Retinal pigment epithelial cell (primary cell): ENCODE measurements around the genes CCDC170 and OPRM1.

DNA sequence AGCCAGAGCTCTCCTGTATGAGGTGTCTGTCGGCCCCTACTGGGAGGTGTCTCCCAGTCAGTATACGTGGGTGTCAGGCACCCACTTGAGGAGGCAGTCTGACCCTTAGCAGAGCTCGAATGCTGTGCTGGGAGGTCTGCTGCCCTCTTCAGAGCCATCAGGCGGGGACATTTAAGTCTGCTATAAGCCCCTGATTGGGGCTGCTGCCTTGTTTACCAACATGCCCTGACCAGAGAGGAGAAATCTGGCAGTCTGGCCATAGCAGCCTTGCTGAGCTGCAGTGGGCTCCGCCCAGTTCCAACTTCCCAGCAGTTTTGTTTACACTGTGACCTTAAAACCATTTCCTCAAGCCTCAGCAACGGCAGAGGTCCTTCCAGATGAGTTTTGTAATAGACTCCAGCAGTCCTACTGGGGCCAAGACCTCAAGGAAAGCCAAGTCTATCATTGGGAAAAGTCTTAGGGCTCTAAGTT lies 2.7 kb downstream of the RAET1E start:
- RRBS, result no CpG with 5 or more reads among the region's 6 CpGs

GRCh38 chr6:150079590-150080012 lies 10.7 kb upstream of the ULBP3 start:
- RRBS, result no CpG with 5 or more reads among the region's 4 CpGs

DNA sequence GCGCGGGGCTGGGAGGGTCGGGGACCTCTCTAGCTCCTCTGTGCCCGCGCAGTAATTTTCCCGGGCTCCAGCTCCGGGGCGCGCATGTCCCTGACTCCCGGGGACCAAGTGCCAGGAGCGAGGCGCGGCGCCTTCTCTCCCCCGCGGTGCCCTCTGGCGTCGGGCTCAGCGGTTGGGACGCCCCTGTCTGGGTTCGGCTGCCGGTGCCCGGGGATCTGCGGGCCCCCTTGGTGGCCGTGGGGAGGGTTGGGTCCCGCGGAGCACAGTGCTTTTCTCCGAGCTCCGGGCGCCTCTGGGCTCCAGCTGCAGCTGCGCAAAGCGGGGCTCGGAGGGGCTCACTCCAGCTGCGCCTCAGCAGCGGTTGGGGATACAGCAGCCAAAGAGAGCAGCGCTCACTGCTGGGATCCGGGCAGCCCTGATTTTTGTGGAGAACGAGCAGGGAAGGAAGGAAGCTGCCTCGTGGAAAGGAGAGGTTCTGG lies 702 bp downstream of the PPP1R14C start:
- RRBS, result under 1% methylated on average over 16 of the region's 39 CpGs

DNA sequence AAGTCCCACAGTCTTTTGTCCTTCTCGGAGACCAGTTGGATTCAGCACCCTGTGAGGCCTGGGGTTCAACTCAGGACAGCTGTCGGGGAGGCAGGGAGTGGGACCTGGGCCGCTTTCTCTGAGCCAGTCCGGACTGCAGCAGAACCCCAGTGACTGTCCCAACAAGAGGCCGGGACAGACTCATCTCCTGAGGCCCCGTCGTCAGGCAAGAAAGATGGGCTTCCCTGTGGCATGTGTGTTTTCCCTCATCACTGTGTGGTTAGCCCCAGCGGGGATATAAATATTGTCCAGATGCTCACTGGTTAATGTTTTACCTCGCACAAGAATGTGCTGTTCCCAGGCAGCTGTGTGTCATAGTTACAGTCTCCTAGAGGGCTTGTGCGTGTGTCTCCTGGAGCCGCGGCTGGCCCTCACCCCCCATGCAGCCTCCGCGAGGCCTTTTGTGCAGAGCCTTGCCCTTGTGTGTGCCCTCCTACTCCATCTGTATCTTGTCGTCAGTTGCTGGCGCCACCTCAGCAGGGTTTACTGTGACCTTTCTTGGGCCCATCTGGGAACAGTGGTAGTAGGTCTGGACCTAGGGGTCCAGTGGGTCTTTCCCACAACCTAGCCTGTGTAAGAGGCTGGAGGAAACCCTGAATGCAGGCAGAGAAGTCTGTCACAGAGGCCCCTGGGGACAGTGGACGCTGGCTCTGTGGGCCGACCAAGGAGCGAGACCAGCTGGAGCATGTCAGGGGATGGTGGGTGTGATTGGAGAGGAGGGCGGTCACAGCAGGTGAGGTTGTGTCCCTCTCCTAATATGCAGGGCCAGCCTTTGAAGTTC lies 35.0 kb downstream of the PPP1R14C start:
- RRBS, result no CpG with 5 or more reads among the region's 20 CpGs

DNA sequence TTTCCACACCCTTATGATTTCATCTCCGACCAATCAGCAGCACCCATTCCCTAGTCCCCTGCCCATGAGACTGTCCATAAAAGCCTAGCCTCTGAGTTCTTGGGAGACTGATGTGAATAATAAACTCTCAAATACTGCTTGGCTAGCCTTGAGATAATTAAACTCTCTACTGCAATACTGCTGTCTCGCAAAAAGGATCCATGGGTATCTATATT lies 71.4 kb upstream of the IYD start:
- RRBS, result no CpG with 5 or more reads among the region's 2 CpGs

DNA sequence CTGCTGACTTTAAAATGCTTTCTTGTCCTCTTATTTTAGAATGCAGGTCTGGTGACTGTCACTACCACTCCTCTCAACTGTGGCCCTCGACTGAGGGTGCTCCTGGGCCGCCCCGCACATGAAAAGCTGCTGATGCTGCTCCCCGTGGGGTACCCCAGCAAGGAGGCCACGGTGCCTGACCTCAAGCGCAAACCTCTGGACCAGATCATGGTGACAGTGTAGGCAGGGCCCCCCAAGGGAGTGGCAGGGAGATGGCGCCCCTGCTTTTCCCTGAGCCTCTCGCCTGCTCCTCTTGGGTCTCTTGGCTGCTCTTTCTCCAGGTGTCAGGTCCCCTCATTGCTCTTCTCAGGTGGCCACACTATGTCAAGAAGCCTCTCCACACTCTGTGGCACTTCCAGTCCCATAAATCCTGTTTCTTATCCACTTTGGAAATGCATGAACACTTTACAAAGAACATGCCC lies 29.2 kb downstream of the IYD start:
- RRBS, result no CpG with 5 or more reads among the region's 8 CpGs

- RRBS, result no CpG with 5 or more reads among the region's 3 CpGs
These were observed 98.9 kb downstream of the PLEKHG1 start for GRCh38 chr6:150698639-150698847.

GRCh38 chr6:151036807-151037417 lies 171.4 kb downstream of the MTHFD1L start:
- RRBS, result no CpG with 5 or more reads among the region's 13 CpGs

- RRBS, result 1% methylated on average over 23 of the region's 38 CpGs
These were observed 518 bp downstream of the ZBTB2 start for GRCh38 chr6:151390903-151391178.

DNA sequence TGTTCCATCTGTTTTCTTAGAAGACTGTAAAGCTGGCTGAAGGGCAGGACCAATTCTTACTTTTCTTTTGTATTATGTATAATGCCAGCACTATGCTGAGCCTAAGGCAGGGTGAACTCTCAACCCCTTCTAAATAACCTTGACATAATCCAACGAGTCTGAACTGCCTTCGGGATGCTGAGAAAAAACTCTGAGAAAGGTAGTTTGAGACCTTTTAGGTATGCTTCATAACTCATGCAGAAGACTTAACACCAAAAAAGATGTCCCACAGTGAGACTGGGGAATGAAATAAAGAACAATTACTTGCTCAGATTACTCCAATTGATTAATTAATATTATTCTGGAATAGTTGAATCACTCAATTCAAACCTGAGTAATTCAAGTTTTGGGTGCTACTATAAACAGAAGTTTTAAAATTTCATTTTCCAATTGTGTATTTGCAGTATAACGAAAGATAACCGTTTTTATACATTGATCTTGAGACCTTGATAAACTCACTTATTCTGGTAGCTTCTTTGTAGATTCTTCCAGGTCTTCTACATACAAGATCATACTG lies 19.1 kb upstream of the ZBTB2 start:
- RRBS, result no CpG with 5 or more reads among the region's 4 CpGs

DNA sequence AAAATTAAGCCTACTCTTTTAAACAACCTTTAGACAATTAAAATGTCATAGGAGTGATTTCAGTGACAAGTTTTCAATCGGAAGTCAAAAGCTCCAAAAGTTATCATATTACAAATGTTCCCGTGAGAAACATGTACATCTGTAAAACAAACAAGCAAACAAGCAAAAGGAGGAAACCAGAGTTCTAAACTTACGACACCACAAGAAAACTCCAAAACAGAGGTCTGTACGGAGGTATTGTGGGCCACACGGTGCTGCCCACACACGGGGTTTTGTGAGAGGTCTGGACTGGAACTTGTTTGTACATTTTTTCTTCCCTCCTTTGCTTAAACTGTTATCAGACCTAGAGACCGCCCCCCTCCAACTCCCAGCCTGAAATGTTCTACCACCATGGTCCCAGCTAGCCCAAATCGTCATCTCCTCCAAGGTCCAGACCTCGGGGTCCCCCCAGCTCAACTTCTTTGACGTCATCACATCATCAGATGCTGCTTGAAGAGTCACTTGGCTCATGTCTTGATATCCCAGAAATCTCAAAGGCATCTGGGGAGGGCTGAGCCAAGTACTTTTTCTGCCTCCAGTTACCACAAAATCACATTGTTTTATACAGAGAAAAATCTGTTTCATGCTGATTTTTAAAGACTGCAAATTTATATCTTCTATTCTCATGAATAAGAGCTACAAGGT lies 2.9 kb upstream of the CCDC170 start:
- RRBS, result no CpG with 5 or more reads among the region's 10 CpGs

DNA sequence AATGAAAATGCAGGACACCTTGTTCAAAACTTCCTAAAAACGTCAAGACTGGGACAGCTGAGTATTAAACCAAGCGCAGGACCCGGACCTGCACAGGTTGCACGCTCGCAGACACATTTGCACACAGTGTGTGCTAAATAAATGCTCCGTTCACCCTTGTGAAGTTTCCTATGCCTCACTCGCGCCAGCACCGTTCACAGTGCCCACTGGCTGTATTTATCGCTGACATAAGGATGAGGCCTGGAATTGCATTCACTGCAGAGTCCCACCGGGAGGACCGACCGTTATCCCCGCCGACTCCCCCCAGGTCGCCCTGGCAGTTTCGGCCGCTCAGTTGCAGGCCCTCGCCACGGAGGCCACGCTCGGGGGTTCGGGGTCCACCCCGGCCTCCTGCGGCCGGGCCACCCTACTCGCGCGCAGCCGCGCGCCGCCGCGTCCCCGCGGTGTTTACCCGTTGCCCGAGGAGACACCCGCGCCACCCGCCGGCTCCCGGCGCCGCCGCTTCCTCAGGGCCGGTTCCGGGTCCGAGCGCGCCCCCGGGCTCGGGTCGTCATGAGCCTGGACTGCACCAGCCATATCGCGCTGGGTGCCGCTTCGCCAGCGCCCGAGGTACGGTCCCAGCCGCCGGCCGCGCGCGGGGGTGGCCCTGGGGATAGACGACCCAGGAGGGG lies at the start of gene CCDC170:
CCDC170 (plus strand) TSS at position 441 of the 671 bp plus-strand sequence.
- RRBS, result 4% methylated on average over 31 of the region's 69 CpGs

DNA sequence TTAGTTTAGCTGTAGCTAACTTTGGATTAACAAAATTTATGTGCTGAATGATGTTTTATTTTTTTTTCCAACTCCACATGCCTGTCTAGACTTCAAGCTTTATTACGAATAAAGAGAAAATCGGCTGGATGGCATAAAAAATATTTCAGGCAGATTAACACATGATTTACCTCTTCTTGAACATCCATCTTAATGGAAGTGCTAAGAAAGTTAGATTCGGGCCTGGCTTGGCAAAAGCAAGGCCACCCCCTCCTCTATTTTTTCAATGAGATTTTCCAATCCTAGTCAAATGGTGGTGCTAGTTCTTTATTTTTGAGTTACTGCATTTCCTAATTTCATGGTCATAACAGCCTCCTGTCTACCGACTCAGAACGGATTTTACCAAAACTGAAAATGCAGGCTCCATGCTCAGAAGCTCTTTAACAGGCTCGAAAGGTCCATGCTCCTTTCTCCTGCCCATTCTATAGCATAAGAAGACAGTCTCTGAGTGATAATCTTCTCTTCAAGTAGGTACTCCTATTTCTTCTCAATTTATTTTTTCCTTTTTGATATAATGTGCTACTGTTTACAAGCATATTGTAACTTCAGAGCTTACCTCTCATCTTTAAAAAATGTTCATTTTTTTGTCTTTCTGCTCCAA lies 117.2 kb upstream of the ESR1 start:
- RRBS, result no CpG with 5 or more reads among the region's 6 CpGs

GRCh38 chr6:152129596-152130284 lies 322.3 kb downstream of the ESR1 start:
- RRBS, result no CpG with 5 or more reads among the region's 11 CpGs

- RRBS, result 13% methylated on average over 4 of the region's 6 CpGs
These were observed 327.5 kb downstream of the SYNE1 start for GRCh38 chr6:152309662-152310025.

DNA sequence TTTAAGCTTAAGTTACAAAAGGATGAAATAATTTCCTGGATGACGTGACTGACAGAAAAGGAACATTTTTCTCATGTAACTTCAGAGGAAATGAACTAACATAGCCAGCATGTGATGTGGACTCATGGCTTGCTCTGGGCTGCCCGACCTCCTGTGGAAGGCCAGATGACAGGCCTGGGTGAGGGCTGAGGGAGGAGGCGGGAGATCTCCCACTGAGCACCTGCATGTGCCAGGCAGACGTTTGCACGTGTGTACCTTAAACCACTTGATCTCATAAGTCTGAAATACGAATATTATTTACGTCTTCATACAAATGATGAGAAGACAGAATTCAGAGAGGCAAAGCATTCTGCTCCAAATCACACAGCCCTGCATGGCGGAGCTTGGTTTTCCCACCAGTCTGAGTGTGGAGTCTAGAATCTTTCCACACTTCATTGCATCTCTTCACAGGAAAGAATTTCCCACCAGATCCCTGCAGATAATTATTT lies 321.0 kb downstream of the SYNE1 start:
- RRBS, result no CpG with 5 or more reads among the region's 8 CpGs

DNA sequence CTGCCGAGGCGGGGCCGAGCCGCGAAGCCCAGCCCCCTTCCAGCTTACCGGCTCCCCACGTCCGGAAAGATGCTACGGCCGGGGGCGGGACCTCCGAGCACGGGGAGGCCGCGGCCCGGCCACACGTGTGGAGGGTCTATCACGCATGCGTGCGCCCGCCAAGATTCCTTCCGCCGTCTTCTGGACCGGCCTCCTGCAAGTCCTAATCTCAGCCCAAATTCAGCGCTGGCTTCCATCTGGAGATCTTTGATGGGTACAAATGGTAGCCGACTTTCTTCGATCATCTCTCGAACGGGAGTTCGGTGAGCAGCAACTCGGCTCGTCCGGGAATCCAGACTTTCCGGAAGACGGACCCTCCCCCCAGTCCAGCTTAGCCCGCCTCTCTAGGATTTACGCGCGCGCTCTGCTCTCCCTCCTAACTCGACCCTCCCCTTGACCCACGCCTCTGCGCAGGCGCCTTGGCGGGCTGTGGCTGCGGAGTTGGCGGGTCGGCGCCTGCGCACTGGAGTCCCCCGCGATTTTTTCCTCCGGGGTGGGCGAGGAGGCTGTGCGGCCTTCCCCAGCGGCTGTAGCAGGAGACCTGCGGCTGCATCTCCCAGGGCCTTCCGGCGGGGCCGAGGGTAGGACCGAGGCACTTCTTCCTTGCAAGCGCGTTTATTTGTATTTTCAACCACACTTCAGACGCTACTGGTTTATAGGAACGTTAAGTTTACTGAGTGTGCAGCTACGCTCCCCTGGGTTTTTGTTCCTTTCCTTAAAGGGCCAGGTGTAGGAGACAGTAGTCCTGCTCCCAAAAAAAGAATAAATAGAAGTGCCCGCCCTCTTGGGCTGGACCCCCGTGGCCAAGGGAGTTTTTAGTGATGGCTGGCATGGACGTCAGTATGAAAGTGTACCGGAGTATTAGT lies 597 bp upstream of the FBXO5 start:
- RRBS, result under 1% methylated on average over 20 of the region's 70 CpGs

DNA sequence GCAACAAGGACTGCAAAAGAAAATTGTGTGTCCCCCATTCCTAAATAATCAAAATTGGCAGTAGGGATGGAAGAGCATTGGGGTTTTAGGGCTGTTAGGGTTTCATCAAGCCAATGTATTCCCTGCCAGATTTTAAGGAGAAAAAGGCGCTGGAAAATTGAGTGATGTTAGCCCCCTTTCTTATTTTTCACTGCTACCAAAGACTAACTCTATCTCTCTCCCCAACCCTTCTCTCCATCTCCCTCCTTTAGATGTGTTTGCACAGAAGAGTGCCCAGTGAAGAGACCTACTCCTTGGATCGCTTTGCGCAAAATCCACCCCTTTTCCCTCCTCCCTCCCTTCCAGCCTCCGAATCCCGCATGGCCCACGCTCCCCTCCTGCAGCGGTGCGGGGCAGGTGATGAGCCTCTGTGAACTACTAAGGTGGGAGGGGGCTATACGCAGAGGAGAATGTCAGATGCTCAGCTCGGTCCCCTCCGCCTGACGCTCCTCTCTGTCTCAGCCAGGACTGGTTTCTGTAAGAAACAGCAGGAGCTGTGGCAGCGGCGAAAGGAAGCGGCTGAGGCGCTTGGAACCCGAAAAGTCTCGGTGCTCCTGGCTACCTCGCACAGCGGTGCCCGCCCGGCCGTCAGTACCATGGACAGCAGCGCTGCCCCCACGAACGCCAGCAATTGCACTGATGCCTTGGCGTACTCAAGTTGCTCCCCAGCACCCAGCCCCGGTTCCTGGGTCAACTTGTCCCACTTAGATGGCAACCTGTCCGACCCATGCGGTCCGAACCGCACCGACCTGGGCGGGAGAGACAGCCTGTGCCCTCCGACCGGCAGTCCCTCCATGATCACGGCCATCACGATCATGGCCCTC lies at the start of gene OPRM1:
OPRM1 (plus strand) TSS at position 331 of the 863 bp plus-strand sequence.
- RRBS, result 2% methylated on average over 8 of the region's 38 CpGs

DNA sequence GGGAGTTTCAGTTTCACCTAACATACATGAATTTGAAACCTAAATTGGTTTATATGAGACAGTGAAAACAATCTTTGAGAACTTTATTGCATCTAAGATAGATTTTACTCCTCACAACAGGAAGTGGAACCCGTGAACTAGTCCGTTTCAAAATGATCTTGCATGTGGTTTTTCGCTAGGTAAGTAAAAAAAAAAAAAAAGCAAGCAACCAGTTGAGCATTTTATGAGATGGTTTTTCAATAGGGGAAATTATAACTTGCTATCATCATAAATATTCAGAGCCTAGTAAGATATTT lies 106.6 kb downstream of the IPCEF1 start:
- RRBS, result no CpG with 5 or more reads among the region's 3 CpGs

DNA sequence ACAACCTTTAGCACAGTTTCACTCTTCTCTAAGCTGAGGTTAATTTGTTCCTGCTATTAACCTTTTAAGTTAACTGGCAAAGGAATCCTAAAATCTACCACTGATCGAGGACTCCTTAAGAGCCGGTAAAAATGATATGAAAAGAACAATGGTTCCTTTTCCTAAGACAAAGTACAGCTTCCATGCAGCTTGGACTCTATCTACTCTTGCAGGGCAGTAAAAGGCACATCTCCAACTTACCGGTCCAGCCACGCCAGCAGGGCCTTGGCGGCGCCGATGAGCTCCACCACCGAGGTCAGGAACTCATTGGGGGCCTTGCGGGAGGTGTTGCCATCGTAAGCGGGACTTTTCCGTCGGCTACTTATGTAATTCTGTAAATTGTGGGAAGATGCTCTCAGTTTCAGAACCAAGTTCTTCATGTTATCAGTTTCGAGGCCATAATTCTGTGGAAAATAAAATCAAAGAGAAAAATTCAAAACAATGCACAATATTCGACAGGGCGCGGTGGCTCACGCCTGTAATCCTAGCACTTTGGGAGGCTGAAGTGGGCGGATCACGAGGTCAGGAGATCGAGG lies 68.5 kb downstream of the CNKSR3 start:
- RRBS, result 89% methylated on average over 1 of the region's 21 CpGs